ENCODE results near the gene CDC25C.

DNA sequence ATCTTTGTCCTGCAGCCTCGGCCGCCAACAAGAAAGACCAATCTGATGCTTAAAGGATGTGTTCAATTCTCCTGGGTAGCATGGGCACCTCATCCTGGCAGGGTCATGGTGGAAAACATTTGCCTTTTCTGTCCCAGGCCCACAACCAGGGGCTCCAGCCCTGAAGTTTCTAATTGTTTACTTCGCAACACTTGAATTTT is 26.2 kb upstream of the SMAD5 start:
- PRO-cap = no peak
- RAMPAGE, long total RNA, 3 experiments = no peak in any of the 3 experiments

DNA sequence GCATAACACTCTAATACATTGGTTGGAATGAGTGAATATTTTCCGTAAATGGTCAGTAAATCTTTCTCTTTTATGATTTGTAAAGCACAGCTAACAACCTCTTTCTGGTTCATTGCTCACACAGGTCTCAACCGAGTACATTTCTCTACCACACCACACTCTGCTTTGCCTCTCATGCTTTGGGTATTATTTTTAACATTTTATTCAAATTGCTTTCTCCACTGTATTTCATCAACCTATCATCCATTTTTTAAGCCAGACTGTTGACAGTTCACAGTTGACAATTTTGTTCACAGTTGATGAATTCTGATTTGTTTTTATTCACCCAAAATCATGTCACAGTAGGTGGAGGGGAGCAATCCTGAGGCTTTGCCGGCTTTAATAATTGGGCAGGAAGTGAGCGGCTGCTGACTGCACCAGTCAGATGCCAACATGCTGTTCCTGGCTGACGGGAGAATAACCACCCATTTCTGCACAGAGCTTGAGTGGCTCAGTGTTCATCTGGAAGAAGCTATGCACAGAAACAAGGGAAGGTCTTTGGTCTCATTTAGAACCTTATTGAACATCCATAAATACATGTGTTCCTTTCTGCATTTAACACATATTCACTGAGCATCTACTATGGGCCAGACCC is 426.5 kb downstream of the SPOCK1 start:
- PRO-cap = no peak
- RAMPAGE, long total RNA, 3 experiments = no peak in any of the 3 experiments

- PRO-cap = no peak
- RAMPAGE, long total RNA, 3 experiments = start-site peak on the minus strand in 1 of 3 experiments, at chr5:137425490-137425836 at its widest, 6 to 15 reads per replicate
Observed at GRCh38 chr5:137425400-137425907, 73.7 kb downstream of the SPOCK1 start.

- PRO-cap = no peak
- RAMPAGE, long total RNA, 3 experiments = no peak in any of the 3 experiments
Observed at GRCh38 chr5:137618947-137620086, 116.6 kb downstream of the KLHL3 start.

GRCh38 chr5:137750208-137751048 is 3.7 kb downstream of the HNRNPA0 start:
- PRO-cap = no peak
- RAMPAGE, long total RNA, 3 experiments = no peak in any of the 3 experiments

- PRO-cap = no peak
- RAMPAGE, long total RNA, 3 experiments = no peak in any of the 3 experiments
Observed at GRCh38 chr5:137847643-137848282, 19.9 kb upstream of the MYOT start.

DNA sequence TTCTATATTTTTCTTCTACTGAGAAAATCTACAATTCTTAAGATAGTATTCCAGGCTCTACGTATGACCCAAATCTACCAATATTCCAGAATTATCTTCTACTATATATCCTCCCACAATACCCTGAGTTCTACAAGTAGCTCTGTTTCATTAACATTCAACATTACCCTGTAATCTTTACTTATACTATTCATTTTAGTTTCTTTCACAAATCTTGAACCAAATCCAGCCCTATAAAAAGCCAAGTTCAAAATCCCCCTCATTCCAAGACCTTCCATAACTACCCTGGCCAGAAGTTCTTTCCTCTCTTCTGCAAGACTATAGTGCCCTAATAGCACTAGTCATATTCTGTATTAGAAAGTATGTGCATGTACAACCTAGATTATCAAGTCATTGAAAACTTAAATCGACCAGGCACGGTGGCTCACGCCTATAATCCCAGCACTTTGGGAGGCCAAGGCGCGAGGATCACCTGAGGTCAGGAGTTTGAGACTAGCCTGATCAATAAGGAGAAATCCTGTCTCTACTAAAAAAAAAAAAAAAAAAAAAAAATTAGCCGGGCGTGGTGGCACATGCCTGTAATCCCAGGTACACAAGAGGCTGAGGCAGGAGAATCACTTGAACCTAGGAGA is 53.3 kb downstream of the FAM13B start:
- PRO-cap = no peak
- RAMPAGE, long total RNA, 3 experiments = start-site peak on the minus strand in 1 of 3 experiments, centred at position 358 of the sequence, 5 reads per replicate

GRCh38 chr5:138316363-138316735 is 15.3 kb downstream of the CDC25C start:
- PRO-cap = no peak
- RAMPAGE, long total RNA, 3 experiments = no peak in any of the 3 experiments

DNA sequence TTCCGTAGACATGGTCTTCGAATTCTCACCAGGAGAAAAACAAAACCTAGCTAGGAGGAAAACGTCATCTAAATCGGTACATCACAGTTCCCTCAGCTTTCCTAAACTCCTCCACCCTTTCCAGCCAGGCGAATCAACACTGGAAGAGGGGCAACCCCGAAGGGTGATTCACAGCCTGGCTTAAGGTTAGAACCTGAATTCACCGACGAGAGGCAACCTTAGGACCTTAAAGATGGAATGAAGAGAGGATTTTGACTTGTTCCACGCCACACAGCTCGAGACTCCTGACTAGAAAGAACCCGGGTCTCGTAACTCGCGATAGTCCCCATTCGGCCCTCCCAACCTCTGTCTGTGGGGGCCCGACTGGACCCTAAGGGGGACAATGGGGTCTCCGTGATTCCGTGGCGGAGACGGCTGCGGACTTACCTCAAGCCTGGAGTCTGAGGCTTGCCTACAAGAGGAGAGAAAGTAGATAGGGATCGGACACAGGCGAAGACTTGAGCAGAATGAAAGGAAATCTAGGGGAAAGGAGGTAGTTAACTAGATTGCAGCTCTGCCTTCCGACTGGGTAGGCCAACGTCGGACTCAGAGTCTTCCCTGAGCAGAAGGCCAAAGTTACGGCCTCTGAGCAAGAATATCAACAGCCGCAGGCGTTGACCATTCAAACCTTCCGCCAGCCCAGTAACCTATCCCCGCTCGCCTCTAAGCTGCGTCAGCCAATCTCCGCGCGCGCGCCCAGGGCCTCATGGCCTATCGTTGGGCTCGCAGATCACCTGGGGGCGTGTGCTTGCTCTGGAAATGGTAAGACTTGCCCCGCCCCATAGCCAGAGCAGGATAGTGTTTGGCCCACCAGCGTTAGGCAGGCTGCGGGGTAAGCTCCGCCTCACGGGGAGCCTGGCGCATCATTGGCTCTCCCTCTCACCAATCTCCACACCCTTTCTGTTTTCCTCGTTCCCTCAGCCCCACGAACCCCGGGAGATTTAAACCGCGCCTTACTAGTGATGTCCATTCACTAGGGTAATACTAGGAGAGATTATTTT is at the start of gene CDC25C:
Gene CDC25C (minus strand): TSS at position 636 of the 1,040 bp plus-strand sequence.
- PRO-cap = no peak
- RAMPAGE, long total RNA, 3 experiments = no peak in any of the 3 experiments

- PRO-cap = no peak
- RAMPAGE, long total RNA, 3 experiments = no peak in any of the 3 experiments
Observed at GRCh38 chr5:138369177-138369576, 16.7 kb downstream of the KDM3B start.

GRCh38 chr5:138468693-138469082 is 3.4 kb downstream of the EGR1 start:
- PRO-cap = no peak
- RAMPAGE, long total RNA, 3 experiments = no peak in any of the 3 experiments

GRCh38 chr5:138470405-138471076 is 5.3 kb downstream of the EGR1 start:
- PRO-cap = no peak
- RAMPAGE, long total RNA, 3 experiments = no peak in any of the 3 experiments

DNA sequence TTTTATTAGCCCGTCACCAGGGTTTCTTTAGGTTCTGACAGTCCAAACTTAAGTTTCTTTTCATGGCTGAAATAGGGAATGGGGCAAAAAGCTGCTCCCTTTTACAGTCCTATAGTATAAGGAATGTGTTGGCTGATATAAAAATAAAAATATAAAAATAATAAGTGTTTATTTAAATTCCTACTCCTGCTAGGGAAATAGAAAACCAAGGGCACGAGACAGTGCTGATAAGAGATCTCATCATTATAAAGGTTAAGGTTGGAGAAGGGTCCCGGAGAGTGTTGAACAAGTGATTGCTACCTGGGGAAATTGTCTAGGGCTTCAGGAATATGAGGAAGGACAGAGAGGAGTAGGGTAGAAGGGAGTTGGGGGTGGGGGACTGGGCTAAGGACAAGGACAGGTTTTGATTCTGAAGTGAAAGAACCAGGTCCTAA is 6.7 kb downstream of the EGR1 start:
- PRO-cap = no peak
- RAMPAGE, long total RNA, 3 experiments = no peak in any of the 3 experiments

GRCh38 chr5:138506990-138507942 is 35.8 kb downstream of the ETF1 start:
- PRO-cap = no peak
- RAMPAGE, long total RNA, 3 experiments = no peak in any of the 3 experiments

DNA sequence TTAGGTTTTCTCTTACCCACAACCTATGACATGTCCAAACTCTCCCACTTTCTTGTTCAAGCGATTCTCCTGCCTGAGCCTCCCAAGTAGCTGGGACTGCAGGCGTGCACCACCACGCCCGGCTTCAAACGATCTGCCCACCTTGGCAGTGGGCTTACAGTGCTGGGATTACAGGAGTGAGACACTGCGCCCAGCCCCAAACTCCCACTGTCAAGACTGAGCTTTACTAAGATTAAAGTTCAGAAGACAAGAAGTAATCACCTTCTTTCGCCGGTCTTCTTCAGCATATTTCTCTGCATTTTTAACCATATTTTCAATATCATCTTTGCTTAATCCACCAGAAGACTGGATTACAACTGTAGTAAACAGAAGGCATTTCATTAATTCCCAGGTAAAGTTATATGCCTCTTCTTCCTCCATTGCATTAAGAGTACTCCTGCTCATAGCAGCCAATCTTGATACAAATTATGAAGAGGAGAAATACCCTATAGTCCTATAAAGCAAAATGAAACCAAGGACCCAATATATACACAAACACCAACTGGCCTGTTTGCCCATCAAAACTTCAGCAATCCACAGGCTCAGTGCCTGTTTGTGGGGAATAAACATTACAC is 14.2 kb upstream of the ETF1 start:
- PRO-cap = no peak
- RAMPAGE, long total RNA, 3 experiments = no peak in any of the 3 experiments

- PRO-cap = unidirectional peak, minus-strand start at chr5:138725933
- RAMPAGE, long total RNA, 3 experiments = no peak in any of the 3 experiments
Observed at GRCh38 chr5:138725725-138726419, 27.4 kb upstream of the CTNNA1 start.

DNA sequence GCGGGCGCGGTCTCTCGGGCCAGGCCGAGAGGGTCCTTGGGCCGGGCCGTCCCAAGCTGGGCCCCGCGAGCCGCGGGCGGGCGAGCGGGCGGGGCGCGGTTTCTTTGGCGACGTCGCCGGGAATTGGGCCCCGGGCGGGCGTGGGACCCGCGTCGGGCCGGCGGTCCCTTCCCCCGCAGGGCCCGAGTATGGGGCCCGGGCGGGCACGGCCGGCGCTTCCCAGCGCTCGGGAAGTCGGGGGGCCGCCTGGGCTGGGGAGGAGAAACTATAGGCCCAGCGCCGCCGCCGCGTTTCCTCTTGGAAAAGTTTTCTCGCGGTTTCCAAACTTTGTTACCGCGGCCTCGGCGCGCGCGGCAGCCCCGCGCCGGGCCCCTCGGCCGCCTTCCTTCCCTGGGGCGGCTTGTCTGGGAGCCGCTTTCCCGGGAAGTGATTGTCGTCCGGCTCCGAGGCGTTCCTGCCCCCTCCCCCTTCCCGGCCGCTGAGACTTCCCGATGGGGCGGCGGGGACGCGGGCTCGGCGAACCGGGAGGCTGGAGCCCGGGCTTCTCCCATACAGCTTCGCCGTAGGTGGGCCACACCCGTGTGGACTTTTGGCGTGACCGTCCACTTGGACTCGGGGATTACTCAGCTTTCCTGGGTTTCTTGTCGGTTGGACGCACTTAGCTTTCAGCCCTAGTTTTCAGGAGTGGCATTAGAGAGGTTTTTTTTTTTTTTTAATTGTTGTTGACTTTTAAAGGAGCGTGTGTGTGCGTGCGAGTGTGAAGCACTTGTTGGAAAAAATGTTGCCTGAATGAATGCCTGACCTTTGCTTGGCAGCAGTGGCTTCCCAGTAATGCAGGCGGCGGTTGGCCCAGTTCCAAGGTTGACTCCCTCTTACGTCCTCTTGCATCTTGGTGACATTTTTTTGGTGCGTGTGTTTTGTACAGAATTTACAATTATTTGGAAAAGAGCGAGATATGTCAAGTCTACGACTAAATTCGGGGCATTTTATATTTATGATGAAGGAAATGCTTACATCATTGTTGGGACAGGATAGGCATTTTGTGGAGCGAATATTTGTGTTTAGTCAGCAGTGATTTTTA is 648 bp downstream of the CTNNA1 start:
- PRO-cap = bidirectional peak, plus-strand start at position 626 of the sequence, minus-strand start at position 406 of the sequence; unidirectional peak, minus-strand start at position 846 of the sequence
- RAMPAGE, long total RNA, 3 experiments = no peak in any of the 3 experiments

GRCh38 chr5:139111338-139111874 is 86.8 kb downstream of the SIL1 start:
- PRO-cap = no peak
- RAMPAGE, long total RNA, 3 experiments = no peak in any of the 3 experiments

DNA sequence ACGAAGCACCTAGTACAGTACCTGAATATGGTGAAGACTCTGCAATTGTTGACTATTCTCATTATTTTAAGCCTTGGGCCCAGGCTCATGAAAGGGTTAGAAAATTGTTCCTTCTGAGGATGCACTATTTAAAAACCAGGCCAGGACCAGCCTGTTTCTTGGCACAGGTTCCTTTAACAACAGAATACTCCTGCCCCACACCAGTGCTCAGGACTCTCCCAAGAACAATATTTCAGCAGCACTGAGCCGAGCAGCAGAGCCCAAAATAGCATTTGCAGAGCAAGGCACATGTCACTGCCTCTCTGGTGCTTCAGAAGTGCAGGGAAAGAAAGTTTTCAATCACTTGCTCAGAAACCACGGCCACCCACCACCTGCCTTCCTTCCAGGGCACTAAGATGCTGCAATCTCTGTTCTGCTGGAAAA is 77.7 kb downstream of the SIL1 start:
- PRO-cap = no peak
- RAMPAGE, long total RNA, 3 experiments = no peak in any of the 3 experiments

GRCh38 chr5:139295527-139296211 is 2.1 kb downstream of the MATR3 start:
- PRO-cap = no peak
- RAMPAGE, long total RNA, 3 experiments = no peak in any of the 3 experiments